Measurements from ENCODE around the gene WDR87.

DNA sequence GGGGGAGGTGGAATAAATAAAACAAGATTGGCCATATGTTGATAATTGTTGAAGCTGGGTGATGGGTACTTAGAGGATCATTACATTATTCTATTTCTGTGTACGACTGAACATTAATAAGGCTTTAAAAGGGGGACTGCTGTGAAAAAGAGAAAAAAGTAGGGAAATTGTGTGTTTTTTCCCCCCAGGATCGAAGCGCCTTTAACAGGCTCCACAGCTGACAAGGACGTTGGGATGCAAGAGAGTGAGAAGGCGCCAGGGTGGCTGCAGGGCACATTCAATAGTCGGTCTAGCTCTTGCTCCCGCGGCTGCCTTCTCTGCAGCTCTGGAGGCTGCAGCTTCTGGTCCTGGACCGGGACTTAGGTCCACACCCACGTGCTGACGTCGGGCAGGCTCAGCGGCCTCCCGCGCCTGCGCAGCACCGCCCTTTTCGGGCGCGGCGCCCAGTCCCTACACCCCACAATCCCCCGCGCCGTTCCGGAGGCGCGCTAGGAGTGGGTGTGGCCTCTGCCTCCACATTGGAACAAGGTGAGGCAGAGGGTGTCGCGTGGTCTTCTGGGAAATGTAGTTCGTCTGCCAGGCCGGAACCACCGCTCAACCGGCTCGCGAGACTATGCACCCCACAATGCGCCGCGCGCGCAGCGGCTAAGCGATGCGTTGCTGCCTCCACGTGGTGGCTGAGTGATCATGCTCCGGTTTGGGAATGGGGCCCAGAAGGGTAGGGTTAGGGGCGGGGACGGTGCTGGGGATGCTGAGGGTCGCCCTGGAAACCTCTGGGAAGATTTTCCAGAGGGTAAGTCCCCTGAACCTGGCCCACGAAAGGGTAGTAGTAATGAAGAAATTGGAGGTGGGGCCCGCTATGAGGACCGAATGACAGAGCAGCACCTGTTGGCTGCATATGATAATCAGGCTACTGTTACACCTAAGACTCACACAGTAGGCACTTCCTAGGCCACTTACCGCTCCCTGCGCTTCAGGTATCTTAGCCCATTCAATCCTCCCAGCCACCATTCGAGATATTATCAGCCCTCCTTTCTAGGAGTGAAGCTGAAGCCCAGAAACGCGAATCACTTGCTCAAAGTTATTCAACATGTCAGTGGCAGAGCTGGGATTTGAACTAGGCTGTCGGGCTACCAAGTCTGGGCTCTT is 4.7 kb upstream of the LRFN3 start:
- PRO-cap = unidirectional peak, minus-strand start at position 327 of the sequence

GRCh38 chr19:35958847-35959636 is 22.9 kb downstream of the LRFN3 start:
- PRO-cap = no peak

DNA sequence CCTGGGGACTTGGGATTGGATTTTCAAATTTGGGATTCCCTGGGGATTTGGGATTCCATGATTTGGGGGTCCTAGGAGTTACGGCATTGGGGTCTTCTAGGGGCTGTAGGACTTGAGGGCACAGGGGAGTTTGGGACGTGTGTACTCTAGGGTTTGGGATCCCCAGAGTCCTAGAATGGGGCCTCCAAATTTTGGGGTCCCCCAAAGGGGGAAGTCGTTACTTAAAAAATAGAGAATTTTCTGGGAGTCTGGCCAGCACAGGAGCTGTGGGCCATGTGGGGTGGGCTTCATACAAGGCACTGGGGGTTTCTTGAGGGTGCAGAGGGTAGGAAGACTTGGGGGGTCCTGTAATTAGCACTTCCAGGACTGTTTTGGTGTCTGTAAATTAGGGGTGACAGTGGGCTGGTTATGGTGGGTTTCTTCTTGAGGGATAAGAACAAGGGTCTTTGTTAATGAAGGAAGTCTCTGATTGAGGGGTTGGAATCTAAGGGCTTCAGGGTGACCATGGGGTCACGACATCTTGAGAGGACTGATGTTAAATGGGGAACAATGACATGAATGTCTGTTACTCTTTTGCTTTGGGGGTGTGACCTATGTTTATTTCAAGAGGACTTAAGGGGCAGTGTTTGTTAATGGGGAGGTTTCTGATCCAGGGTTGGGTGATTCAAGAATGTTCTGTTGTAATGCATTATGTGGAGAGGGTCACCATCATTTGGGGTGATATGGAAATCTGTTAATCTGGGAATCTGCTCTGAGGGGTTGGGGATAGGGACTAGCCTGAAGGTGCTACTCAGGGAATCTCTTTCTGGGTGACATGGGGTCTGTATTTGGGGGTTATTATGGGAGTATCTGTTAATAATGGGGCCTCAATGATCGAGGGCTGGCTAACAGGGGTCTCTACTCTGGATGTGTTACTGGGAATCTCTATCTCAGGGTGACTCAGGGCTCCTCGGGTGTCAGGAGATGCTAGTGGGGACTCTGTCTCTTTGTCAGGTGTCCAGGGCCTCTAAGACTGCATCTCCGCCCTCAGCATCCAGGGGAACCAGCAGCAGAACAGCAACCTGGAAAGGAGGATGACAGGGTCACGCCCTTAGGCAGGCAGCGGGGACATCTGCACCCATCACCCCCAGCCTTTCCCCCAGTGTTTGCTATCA is 1.5 kb upstream of the ALKBH6 start:
- PRO-cap = no peak

DNA sequence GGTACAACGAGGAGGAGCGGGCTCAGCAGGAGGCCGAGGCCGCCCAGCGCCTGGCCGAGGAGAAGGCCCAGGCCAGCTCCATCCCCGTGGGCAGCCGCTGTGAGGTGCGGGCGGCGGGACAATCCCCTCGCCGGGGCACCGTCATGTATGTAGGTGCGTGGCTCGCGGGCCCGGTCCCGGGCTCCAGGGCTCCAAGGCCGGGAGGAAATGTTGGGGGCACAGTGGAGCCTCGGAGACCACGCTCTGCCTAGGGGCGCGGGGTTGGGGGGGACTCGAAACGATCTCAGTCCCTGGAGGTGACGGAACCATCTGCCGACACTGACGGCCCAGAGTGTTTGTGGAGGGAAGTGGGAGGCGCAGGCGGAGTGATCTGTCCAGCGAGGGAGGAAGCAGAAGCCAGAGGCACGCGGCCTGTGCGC is 6.3 kb downstream of the TBCB start:
- PRO-cap = no peak

- PRO-cap = bidirectional peak, plus-strand start at chr19:36141349, minus-strand start at chr19:36141206
Observed at GRCh38 chr19:36140695-36141831, 1.2 kb downstream of the CAPNS1 start.

- PRO-cap = no peak
Observed at GRCh38 chr19:36149715-36150868, 2.2 kb downstream of the COX7A1 start.

GRCh38 chr19:36331259-36331610 is 47.8 kb downstream of the ZFP14 start:
- PRO-cap = no peak

- PRO-cap = no peak
Observed at GRCh38 chr19:36337212-36337623, 41.8 kb downstream of the ZFP14 start.

- PRO-cap = no peak
Observed at GRCh38 chr19:36401554-36402006, 16.9 kb downstream of the ZFP82 start.

DNA sequence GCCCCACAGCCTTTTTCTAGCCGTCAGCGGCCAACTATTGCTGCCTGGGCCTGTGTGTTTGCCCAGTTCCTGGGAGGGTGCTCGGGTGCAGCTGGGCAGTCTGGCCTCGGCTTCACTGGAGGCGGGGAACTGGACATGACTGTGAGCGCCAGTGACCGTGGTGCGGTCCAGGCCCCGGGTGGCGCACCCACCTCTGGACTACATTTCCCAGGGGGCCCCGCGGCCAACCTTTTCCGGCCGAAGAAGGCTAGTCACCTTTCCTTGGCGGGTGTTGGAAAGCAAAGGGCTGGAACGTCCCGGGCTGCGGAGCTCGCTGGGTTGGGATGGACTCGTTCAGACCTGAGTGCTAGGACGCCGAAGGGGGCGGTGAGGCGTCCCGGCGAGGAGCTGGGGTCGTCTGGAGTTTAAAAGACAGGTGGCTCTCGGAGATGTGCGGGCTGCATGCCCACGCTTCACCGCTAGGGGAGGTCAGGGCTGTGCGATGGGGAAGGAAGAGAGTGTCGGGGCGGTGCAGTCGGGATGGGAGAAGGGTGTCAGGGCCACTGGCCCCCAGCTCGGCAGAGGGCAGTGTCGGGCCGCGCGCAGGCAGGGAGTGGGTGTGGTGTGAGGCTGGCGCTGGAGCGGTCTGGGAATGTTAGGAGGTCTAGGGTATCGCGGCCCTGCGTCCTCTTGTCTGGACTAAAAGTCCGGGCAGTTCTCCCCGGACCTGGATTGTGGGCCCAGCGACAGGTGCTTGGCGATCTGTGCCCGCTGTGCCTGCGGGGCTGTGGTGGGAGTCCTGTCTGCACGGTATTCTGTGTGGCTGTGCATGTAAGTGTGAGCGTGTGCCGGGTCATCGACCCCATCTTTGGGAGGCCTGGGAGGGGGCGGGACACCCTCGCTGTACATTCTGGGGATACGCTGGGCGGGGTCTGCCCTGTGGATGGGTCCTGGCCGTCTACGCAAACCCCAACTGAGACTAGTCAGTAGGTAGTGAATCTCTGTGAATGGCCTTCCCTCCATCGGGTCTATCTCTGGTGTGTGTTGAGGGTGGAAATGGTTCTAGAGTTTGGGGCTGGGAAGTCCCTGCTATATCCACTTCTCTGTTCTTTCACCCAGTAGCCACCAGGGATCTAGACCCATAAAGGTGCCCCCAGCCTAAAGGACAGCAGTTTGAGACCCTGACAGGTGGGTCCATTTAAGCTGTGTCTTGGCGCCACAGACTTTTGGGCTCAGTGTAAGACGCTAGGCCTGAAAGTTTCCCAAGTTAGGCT is 57.2 kb downstream of the ZNF568 start:
- PRO-cap = bidirectional peak, plus-strand start at position 240 of the sequence, minus-strand start at position 195 of the sequence

GRCh38 chr19:37312257-37313174 is 21.9 kb upstream of the ZNF875 start:
- PRO-cap = bidirectional peak, plus-strand start at chr19:37312891, minus-strand start at chr19:37312733

DNA sequence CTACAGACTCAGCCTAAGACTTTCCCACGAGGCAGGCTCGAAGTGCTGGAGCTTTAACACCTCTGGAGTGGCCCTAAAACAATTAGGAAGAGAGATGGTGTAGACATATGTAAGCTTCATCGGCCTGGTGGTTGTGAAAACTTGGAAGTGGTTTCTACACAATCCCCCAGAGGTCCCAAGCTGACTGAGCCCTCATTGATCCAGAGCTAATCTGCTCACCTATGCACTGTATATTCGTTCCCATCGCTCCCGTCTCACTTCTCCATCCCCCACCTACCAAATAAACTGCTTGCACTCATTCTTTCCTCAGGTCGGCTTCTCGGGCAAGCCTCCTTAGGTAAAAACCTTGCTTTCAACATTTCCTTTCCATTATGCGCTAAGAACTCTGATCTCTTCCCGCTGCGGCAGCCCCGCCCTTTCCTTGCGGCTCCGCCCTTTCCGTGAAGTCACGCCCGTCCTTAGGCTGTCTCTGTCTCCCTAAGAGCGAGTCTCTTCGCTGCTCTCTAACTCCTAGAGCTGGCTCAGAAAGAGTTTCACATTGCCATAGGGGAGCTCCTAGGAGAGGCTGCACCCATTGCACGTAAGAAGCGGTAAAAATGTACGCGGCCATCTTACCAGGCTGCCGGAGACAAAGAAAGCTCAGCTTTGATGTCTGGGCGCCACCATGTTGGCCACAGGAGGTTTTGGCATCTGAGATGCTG is 621 bp upstream of the ZNF793 start:
- PRO-cap = bidirectional peak, plus-strand start at position 461 of the sequence, minus-strand start at position 419 of the sequence; bidirectional peak, plus-strand start outside the sequence, minus-strand start at position 630 of the sequence

DNA sequence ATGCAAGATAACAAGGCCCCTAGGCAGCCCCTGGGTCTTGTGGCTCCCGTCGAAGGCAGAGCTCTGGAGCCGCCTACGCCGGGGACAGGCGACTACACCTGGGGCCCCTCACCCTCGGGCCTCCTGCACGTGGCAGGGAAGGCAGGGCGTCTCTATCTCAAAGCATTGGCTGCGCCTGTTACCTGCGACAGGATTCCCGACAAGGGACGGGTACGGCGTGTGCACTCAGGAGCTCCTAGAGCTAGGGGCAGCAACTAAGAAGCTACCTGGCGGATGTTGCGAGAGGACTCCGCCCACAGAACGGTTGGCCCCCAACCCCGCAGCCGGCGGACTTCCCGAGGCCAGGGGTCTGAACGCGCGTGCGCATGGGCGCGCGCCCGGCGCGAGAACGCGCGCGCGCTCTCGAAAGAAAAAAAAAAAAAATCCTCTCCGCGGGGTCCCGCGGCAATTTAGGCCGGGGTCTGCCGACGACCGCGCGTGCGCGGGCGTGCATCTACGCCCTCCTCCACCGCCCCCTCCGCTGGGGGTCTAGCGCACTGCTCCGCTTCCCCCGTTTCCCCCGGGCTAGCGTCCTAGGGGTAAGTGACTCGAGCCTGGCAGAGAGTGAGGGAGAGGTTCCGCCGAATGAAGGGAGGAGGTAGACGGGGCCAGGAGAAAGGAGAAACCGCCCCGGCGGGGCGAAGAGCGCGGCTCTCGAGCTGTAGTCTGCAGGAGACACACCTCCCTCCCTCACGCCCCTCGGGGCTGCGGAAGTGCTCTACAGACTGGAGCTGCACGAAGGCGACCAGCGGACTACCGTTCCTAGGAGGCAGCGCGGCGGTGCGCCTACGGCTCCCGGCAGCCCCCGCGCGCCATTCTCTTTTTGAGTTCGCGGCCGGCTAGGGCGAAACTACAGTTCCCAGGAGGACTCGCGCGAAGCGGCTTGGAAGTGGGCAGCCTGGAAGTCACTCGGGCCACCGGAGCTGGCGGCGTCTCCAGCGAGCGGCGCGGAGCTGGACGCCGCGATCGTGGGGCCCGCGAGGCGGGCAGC is at the start of gene WDR87:
Gene WDR87 (minus strand): TSS at position 278 of the 1,030 bp plus-strand sequence.
- PRO-cap = bidirectional peak, plus-strand start at position 892 of the sequence, minus-strand start at position 731 of the sequence

DNA sequence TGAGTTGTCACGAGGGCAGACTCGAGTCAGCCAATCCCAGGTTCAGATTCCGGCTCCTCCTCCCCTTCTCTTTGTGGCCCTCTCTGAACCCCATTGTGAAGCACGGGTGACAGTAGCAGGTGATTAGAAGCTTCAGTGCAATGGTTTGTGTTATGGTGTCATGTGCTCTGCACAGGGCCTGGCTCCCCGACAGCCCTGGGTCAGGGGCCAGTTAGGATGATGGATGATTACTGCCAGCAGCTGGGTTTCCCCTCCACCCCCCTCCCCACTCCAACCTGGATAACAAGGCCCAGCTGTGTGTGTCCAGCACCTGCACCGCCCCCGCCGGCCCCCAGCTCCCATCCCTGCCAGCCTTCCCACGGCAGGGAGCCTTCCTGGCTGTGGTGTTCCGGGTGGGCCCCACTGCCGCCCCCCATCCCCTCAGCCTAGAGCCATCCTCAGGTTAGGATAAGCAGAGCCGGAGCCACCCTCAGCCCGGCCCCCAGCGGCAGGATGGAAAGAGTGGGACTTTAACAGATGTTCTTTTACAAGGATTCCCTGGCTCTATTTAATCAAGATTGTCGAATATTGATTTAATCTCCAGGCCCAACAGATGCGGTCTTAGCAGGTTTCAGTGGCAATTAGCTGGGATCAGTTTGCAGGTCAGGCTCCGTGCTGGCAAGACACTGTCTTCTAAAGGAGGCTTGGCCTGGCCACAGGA is 156.1 kb downstream of the SIPA1L3 start:
- PRO-cap = no peak

GRCh38 chr19:38109355-38110665 is 114.2 kb downstream of the DPF1 start:
- PRO-cap = no peak

- PRO-cap = no peak
Observed at GRCh38 chr19:38172104-38172653, 51.8 kb downstream of the DPF1 start.

DNA sequence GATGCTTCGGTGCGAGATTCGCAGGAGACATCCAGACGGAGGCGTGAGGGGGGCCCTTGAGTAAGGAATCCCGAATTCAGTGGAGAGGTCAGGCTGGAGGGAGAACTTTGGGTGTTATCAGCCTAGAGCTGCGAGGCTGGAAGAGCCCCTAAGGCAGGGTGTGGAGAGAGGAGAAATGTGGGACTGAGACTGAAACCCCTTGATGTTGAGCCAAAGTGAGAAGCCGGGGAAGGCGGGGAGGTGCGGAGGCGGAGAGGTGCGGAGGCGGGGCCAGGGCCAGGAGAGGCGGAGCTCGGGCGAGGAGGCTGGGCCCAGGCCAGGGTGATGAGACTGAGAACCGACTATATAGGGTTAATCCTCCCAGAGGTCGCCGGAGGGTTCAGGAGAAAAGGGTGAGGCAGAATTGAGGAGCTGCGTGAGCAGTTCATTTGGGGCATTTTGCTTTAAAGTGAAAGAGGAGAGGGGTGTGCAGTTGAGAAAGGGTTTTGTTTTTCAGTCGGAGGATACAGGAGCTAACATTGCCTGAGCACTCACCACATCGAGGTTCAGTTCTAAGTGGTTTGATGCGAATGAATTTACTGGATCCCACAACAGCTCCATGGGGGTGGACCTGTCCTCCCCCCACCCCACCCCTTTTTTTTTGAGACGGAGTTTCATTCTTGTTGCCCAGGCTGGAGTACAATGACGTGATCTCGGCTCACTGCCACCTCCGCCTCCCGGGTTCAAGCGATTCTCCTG is 40.3 kb downstream of the DPF1 start:
- PRO-cap = no peak

GRCh38 chr19:38222300-38222937 is 1.6 kb downstream of the DPF1 start:
- PRO-cap = no peak

- PRO-cap = no peak
Observed at GRCh38 chr19:38316372-38316747, 613 bp upstream of the YIF1B start.

- PRO-cap = bidirectional peak, plus-strand start at chr19:38362121, minus-strand start at chr19:38361902
Observed at GRCh38 chr19:38361432-38362216, 12.7 kb upstream of the PSMD8 start.

Measured in right cardiac atrium (tissue), 1 donor.